Progenitor cell of endocrine pancreas (in vitro differentiated cells): ENCODE data around the genes CEACAM4, CD79A and LIPE.

DNA sequence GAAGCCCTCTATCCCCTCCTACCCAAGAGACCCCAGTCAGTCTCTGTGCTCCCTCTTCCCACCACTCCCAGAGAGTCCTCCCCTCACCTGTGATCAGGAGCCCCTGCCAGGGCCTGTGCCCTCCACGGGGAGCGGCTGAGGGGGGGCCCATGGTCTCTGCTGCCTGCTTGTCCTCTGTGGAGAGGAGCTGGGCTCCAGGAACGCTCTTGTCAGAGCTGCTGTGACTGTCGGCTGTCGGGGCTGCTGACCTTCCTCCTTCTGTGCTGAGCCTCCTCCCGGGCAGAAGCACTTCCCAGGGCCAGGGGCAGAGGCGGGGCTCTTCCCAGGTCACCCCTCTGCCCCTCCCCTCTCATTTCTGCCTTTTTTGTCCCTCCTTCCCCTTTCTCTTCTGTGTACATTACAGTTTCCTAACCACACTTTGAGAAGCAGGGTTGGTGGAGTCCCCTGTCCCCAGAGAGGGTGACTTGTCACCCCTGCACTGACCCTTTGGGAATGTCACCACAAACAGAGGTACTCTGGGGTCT lies at the start of gene CEACAM4:
Gene CEACAM4, minus strand, starts transcription at position 262 of the 524 bp plus-strand sequence.
- PRO-cap: no peak

DNA sequence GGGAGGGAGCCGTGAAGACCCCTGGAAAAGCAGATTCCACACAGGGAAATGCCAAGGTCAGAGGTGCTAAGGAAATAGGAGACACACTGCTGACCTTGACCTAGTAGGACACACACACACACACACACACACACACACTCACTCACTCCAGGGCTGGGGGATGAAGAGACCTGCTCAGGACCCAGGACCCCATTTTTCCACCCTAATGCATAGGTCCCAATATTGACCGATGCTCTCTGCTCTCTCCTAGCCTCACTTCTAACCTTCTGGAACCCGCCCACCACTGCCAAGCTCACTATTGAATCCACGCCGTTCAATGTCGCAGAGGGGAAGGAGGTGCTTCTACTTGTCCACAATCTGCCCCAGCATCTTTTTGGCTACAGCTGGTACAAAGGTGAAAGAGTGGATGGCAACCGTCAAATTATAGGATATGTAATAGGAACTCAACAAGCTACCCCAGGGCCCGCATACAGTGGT lies 1.0 kb downstream of the CEACAM5 start:
- PRO-cap: no peak

- PRO-cap: no peak
These were observed 20.1 kb upstream of the CEACAM6 start for GRCh38 chr19:41735214-41735718.

GRCh38 chr19:41775306-41775877 lies 20.1 kb downstream of the CEACAM6 start:
- PRO-cap: no peak

DNA sequence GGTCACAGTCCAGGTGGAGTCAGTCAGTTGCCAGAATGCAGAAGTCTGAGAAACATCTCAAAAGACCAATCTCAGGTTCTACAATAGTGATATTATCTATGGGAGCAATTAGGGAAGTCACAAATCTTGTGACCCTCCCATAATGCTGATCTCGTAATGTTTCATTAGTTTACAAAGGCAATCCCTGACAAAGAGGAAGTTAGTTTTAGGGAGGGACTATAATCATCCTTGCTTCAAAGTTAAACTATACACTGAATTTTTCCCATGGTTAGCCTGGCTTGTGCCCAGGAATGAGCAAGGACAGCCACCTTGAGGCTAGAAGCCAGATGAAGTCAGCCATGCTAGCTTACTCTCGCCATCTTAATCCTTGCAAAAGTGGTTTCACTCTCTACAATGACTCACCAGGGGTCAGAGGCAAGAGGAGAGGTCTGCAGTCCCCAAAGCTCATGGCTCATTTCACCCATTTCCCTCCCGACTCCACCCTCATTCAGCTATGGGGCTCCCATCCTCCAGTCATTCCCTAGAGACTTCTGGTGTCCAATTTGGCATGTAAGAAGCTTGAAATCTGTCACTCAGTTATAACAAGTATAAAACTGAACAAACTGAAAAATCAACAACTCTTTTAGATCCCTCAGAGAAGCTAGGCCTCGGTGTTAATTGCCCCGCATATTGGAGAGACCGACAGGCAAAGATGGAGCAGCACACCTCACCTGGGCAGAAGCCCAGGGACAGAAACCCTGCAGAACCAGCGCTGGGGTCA lies 5.5 kb downstream of the CEACAM3 start:
- PRO-cap: no peak

DNA sequence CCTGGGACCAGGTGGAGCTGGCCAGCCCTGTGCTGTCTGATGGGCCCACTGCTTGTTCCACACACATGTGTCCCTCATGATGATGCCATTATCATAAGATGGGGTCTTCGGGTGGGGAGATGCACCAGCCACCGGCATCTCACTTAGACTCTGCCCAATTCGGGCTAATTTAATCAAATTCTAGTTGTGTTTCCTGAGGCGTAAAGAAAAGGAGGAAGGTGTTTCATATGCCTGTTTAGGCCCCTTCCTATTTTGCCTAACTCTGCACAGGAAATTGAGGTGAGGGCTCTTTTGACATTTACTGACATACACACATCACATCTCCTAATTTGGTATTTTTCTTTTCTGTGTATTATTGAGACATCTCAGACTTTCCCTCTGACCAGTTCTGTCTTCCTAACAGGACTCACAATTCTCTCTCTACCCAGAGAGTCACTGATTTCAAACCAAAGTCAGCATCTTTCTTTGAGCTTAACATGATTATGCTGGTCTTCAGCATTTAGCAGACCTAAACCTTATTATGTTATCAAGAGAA lies 7.9 kb downstream of the CEACAM3 start:
- PRO-cap: no peak

GRCh38 chr19:41868099-41869409 lies 8.5 kb downstream of the RPS19 start:
- PRO-cap: no peak

GRCh38 chr19:41876747-41877898 lies at the start of gene CD79A:
TSS of gene CD79A (plus strand) at chr19:41877279.
- PRO-cap: no peak

DNA sequence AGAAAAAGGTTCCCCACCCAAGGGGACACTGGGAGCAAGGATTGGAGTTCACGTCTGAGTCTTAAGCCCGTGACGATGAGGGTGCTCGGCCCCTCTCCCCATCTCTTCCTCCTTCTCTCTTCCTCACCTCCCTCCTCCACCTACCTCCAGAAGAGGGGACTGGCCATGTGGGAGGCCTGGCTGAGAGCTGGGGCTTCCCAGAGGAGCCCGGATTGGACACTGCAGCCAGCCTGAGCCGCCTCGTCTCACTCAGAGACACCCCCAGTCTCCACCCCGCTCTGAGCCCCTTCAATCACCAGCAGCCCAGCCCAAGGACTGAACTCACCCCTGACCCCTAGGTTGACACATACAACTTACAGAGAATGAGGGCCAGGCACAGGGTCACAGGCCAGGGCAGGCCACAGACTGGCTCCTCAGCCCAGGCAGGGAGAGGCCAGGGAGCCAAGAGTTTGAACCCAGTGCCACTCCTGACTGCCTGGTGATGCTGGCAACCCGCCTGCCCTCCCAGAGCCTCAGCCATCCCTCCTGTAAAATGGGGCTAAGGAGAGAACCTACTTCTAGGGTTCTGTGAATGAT lies 908 bp downstream of the CD79A start:
- PRO-cap: no peak

DNA sequence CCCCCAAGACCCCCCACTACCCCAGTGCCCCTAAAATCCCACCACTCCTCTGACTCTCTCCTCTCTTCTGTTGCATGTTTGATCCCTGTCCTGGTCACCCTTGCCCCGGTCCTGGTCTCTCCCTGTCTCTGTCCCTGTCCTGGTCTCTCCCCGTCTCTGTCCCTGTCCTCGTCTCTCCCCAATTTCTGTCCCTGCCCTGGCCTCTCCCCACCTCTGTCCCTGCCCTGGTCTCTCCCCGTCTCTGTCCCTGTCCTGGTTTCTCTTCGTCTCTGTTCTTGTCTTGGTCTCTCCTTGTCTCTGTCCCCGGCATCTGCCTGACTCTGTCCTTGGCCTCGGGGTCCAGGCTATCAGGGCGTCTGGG lies 14.6 kb downstream of the ARHGEF1 start:
- PRO-cap: no peak

GRCh38 chr19:41900131-41900772 lies 17.3 kb downstream of the ARHGEF1 start:
- PRO-cap: no peak

DNA sequence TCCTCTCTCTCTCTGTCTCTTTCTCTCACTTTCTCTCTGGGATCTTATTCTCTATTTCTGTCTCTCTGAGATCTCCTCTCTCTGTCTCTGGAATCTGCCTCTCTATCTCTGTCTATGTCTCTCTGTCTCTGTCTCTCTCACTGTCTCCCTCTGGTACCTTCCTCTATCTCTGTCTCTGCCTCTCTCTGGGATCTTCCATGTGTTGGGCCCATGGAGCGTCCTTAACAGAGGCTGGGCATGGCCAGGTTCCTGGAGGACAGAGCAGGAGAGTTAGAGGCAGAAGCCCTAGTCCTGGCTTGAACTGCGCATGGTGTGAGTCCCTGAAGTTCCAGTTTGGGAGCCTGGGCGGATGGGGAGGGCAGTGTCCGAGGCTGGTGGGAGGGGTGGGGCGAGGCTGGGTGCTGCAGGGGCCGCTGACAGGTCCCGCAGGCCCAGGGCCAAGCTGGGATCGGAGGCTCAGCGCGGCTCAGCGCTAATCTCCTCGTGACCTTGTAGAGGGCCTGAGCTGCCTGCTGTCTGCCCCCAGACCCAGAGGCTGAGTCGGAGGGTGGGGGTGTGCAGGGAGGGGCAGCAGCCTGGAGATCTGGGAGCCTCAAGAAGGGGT lies 3.2 kb downstream of the ATP1A3 start:
- PRO-cap: no peak

DNA sequence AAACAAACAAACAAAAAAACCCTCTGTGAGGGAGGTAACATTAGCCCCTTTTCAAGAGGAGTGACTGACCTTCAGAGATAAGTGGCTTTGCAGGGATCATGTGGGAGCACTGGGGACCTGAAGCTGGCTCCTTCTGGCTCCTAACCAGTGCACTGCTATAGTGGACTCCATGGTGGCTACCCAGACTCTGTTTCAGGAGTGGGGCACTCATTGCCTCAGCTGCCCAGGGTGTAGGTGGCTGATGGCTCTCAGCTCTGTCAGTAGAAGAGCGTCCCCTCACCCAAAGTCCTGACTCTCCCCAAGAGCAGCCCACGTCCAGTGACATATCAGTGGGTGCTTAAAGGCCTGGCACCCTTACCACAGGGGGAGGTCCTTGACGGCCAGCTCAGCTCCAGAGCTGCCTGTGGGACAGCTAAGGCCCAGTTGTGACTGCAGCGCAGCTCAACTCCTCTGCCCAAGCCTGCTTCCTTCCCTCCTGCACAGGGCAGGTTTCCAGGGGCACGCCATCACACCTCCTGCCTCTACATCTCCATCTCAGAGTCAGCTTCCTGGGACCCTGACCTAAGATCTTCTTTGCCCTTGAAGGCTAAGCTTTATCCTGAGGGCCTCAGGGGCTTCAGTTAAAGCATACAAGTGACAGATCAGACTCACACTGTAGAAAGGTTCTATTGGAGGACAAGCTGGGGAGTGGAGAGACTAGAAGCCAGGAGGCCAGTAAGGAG lies 32.4 kb downstream of the GRIK5 start:
- PRO-cap: no peak

DNA sequence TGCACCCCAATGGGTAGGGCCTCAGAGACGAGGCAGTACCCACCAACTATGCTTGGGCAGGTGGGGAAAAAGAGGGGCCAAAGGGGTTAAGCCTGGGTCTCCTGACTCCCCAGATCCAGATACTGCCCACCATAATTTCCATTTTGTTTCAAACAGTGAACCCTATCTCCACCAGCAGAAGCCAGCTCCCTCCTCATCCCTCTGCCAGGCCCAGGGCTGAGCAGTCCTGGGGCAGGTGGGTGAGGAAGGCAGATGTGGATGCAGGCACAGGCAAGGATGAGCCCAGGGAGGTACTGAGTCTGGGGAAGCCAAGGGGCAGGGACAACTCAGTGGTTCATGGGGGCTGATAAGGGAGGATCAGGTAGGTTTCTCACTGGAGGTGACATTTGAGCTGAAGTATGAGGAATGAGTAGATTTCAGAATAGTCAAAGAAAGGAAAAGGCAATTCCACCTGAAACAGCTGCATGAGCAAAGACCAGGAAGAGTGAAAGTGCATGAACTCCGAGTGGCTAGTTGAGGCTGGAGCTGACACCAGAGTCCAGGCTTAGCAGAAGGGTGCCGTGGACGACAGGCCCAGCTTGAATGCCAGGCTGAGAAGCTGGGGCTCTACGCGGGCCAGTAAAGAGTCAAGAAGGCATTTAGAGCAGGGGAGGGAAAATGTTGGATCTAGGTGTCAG lies 10.2 kb downstream of the CIC start:
- PRO-cap: no peak

- PRO-cap: unidirectional peak, minus-strand start at chr19:42284253
These were observed 15.4 kb downstream of the CIC start for GRCh38 chr19:42284140-42285124.

- PRO-cap: no peak
These were observed 13.0 kb upstream of the PRR19 start for GRCh38 chr19:42288821-42289540.

- PRO-cap: no peak
These were observed 23.4 kb downstream of the CNFN start for GRCh38 chr19:42366557-42367202.

DNA sequence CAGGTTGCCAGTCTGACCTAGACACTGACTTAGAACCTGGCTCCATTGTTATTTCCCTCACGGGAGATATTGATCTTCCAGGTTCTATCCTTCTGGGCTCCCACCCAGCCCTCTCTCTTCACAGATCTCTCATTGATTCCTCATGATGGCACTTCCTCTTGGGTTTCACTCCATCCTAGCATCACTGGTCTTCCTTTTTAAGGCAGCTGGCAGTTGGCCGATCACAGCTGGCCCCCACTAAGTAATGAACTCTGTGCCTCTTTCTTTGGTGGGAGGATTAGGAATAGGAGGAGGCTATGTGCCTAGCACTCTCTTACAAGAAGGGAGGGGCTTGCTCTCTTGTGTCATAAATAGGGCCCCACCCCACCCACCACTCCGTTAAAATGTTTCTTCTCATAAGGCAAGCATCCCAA lies at the start of gene LIPE:
Gene LIPE, minus strand, starts transcription at position 285 of the 413 bp plus-strand sequence.
- PRO-cap: no peak

GRCh38 chr19:42447854-42448442 lies 5.2 kb upstream of the CXCL17 start:
- PRO-cap: no peak

DNA sequence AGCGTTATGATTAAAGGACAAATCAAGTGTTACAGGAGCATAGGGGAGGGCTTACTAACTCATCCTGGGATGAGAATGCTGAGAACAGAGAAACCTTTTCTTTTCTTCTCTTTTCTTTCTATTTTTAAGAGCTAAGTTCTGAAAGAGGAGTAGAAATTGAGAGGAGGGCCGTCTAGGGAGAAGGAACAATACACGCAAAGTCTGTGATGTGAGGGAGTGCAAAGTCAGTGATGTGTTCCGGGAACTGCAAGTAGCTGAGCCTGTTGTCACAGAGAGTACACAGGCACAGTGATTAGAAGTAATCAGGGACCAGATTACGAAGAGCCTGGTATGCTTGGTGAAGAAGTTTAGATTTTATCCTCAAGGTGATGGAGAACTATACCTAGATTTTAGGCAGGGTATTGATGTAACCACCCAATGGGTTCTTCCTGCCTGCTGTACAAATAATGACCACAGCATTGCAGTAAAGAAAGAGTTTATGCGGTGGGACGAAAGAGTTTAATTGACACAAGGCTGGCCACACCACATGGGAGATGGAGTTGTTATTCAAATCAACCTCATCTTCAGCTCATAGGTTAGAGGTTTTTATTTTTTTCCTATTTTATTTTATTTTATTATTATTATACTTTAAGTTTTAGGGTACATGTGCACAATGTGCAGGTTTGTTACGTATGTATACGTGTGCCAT lies 32.1 kb upstream of the CXCL17 start:
- PRO-cap: no peak